Sigmoid colon (tissue), 4 donors: ENCODE measurements around a stretch of chr12.

DNA sequence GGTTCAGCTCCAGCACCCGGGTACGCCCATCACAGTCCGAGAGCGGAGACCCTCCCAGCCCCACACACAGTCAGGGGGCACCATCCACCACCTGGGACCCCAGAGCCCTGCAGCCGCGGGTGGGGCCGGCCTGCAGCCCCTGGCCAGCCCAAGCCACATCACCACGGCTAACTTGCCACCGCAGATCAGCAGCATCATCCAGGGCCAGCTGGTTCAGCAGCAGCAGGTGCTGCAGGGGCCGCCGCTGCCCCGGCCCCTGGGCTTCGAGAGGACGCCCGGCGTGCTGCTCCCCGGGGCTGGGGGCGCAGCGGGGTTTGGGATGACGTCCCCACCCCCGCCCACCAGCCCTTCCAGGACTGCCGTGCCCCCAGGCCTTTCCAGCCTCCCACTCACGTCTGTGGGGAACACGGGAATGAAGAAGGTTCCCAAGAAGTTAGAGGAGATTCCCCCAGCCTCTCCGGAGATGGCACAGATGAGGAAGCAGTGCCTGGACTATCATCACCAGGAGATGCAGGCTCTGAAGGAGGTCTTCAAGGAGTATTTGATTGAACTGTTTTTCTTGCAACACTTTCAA lies 39.4 kb downstream of the DDX51 start:
- PRO-cap = no peak
- RAMPAGE, long total RNA, 4 experiments = no peak in any of the 4 experiments

DNA sequence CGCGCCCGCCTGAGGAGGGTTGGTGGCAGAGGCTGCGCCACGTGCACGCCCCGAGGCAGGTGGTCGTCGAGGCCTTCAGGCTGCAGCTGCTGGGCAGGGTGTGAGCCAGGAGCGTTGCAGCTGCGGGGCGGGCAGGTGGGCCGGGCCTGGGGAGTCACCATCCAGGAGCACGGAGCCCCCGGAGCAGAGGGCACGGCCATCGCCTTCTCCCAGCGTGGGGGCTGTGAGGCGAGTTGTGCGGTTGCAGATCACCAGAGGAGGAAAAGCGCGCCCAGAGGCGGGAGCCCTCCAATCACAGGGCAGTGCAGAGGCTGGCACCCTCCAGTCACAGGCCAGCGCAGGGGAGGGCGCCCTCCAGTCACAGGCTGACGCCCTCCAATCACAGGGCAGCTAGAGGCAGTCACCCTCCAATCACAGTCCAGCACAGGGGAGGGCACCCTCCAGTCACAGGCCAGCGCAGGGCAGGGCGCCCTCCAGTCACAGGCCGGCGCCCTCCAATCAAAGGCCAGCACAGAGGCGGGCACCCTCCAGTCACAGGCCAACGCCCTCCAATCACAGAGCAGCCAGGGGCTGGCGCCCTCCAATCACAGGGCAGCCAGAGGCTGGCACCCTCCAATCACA lies 26.8 kb downstream of the DDX51 start:
- PRO-cap = no peak
- RAMPAGE, long total RNA, 4 experiments = no peak in any of the 4 experiments

DNA sequence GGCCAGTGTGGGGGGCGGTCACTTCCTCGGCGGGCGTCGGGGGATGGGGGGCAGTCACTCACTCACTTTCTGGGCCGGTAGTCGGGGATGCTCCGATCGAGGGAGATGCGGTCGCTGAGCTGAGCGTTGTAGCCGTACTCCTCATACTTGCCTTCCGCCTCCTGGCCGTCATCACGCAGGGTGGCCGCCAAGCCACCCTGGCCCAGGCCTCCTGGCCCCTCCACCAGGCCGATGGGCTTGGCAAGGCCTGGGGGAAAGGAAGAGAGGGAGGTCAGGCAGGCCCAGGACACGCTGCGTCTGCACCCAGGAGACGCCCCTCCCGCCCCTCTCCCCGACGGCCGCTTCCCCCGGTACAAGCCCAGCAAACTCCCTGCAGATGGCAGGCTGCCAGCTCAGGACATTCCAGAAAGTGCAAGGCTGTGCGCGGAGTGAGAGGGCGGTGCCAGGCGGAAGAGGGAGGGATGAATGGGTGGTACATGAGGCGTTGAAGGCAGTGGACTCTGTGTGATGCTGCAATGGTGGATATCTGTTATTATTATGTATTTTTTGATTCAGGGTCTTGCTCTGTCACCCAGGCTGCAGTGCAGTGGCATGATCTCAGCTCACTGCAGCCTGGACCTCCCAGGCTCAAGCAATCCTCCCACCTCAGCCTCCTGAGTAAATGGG lies 43.1 kb downstream of the GALNT9 start:
- PRO-cap = unidirectional peak, minus-strand start at position 368 of the sequence
- RAMPAGE, long total RNA, 4 experiments = no peak in any of the 4 experiments

DNA sequence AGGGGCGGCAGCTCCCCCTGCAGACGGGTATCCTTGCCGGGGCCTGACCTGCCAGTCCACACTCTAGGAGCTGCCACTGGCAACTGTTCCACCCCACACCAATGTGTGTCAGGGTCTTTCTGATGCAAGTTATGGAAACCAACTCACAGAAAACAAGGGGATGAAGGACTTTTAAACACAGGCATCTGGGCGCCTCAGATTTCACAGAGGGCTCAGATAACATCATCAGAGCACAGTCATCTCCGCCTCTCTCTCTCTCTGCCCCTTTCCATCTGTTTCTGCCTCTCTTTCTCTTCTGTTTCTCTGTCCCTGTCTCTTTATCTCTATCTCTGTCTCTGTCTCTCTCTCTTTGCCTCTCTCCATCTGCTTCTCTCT lies 67.5 kb upstream of the FBRSL1 start:
- PRO-cap = no peak
- RAMPAGE, long total RNA, 4 experiments = no peak in any of the 4 experiments

- PRO-cap = no peak
- RAMPAGE, long total RNA, 4 experiments = no peak in any of the 4 experiments
Measured at GRCh38 chr12:132470828-132471447, 19.0 kb upstream of the FBRSL1 start.

GRCh38 chr12:132502301-132502862 lies 12.4 kb downstream of the FBRSL1 start:
- PRO-cap = no peak
- RAMPAGE, long total RNA, 4 experiments = no peak in any of the 4 experiments

DNA sequence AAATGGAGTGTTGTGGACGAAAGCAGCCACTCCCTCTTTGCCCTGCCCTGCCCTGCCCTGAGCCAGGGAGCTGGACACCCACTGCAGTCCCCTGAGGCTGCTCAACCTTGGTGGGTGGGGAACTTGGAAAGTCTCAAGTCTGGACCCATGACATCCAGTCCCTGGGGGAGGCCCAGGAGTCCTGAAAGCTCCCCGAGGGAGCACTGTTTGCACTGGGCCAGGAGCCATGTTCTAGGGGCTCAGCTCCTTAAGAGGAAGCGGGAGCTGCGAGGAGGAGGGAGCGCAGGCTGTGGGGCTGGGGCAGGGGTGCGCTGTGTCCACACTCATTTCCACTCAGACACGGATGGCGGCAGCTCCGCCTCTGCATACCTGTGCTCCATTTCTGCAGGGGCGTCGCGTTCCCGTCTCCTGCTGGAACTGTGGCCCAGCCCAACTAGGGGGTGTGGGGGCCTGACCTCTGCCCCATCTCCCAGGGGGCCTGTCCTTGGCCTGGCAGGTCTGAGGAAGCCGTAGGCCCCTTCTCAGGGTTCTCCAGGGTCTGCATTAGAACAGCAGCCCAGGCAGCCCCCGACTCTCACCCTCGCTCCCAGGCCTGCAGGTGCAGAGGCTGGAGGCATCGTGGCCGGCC lies 31.1 kb downstream of the FBRSL1 start:
- PRO-cap = no peak
- RAMPAGE, long total RNA, 4 experiments = no peak in any of the 4 experiments

DNA sequence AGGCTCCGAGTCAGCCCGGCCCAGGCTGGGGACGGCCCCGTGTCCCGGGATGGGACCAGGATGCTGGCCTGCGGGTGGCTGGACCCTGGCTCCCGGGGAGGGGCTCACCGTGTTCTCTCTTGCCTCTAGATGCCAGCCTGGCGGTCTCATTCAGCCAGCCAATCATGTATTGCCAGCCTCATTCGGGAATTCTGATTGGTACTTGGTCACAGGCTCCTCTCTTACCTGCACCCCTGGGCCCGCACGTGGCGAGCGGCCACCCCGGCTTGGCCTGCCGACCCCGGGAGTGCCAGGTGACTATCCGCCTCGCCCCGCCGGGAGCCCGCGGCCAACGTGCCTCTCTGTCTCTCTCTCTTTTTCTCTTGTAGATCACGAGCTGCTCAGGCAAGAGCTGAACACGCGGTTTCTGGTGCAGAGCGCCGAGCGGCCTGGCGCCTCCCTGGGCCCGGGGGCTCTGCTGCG lies 39.4 kb downstream of the LRCOL1 start:
- PRO-cap = no peak
- RAMPAGE, long total RNA, 4 experiments = no peak in any of the 4 experiments

DNA sequence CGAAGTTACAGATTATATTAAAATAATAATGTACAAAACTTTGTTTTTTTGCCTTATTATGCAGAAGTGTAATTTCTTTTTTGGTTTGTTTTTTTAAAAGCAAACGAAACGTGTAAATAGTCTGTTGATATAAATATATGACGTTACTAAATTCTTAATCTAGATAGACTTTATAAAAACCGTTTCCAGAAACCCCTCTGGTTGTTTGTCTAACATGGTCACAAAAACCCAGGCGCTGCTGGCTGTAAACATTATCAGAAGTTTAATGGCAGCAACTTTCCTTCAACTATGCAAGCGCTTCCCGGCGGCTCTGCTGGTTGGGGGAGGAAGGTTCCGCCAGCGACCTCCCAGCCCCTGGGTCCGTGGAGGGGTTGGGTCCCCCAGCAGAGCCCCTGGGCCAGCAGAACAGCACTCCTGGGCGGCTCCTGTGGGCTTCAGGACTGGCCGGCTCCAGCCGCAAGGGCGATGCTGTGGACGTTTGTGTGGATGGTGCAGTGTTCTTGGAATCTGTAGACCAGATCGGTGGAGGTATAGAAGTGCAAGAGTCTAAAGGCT lies 26.0 kb downstream of the LRCOL1 start:
- PRO-cap = no peak
- RAMPAGE, long total RNA, 4 experiments = no peak in any of the 4 experiments

- PRO-cap = no peak
- RAMPAGE, long total RNA, 4 experiments = no peak in any of the 4 experiments
Measured at GRCh38 chr12:132733103-132733903, 22.7 kb downstream of the PGAM5 start.

DNA sequence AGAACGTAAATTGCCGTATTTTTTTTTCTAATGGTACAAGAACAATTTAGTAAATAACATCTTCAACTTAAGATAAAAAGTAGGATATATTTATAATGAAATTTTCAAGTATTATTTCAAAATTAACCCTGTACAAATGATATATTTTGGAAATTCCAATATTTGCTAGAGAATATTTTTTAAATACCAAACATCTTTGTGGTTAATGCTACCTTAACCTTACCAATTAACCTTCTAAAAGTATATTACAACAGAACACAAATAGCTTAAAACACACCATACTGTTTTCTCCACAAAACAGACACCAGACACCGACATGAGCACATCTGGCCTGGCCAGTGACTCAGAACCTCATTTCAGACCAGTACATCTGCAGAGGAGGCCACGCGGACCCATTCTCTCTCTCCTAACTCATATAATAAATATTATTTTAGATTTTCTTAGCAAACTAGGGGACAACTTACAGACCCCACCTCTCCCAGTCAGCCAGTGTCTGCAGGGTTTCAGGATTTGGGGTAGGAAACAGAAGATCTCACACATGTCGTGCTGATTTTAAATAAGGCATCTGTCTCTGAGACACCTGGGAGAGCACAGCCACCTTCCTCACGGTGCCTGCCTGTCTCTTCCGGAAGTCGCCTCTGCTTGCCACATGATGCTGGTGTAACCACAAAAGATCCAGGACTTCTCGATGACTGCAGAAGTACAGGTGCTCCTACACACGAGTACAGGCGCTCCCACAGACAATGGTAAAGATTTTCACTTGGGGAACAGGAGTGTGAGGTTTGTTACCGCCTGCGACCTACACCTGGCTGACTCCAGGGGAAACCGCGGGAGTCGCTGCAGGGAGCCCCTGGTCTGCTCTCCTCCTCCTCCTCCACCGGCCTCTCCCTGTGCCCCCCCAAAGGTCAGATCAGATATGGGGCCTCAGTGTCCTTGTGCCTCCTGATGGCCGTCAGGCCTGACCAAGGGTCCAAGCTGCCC lies 9.6 kb upstream of the ANKLE2 start:
- PRO-cap = no peak
- RAMPAGE, long total RNA, 4 experiments = no peak in any of the 4 experiments

DNA sequence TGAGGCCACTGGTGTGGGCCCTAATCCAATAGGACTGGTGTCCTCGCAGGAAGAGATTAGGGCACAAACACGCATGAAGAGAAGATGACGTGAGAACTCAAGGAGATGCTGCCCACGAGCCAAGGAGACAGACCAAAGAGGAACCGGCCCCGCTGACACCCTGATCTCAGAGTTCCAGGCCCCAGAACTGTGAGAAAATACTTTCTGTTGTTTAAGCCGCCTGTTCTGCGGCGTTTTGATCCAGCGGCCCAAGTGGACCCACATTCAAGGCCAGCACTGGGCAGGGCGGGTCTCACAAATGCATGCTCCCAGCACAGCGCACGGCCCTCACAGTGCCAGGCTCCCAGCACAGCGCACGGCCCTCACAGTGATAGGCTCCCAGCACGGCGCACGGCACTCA lies 6.8 kb upstream of the GOLGA3 start:
- PRO-cap = no peak
- RAMPAGE, long total RNA, 4 experiments = no peak in any of the 4 experiments

DNA sequence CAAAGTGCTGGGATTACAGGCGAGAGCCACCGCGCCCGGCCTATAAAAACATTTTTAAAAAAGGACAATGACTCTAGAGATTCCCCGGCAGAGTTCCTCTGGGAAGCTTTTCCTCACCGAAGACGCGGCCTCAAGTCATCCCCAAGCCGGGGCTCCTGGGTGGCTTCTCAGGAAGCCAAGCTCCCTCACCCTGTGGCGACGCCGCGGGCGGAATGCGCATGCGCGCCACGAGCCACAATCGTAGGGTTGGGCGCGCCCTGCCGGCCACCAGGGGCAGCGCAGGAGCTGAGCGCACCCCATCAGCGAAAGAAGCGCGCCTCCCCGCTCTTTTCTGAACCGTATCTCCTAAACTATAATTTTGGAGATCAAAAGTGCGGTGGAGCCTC lies 17.3 kb upstream of the CHFR start:
- PRO-cap = no peak
- RAMPAGE, long total RNA, 4 experiments = no peak in any of the 4 experiments

DNA sequence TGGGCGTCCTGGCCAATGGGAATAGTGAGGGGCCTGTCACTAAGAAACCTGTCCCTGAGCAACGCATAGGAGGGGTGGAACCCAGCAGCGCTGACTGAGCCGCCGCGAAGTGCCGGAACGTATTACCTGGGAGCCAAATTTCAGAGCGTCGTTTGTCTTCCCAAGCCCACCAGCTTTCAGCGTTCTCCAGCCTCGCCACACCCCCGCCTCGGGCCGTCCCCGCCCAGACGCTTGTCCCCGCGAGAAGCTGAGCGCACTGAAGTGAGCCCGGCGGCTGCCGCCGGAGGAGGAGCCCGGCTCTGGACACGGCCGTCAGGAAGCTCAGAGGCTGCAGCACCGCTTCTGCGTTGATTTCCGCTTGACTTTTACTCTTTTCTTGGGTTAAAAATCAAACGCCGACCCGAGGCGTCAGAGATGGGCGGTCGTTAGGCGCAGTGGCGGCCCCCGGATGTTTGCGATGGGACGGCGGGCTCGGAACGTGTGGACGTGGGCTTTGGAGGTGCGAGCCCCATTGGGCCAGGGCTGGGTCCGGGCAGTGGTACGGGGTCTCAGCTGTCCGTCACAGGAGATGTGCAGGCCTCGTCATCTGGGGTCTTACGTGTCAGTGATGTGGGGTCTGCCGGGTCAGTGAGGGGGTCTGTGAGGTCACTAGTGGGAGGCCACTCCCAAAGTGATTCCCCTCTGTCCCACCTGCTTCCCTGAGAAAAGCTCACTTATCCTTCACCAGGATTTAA lies 21.4 kb upstream of the CHFR start:
- PRO-cap = bidirectional peak, plus-strand start at position 66 of the sequence, minus-strand start outside the sequence
- RAMPAGE, long total RNA, 4 experiments = start-site peak on the plus strand in 1 of 4 experiments, centred at position 274 of the sequence, 6 reads per replicate